Pulmonary lymph node (tissue), 1 donor: Measurements from ENCODE around the gene CUZD1.

- PRO-cap = no peak
Observed at GRCh38 chr10:122324466-122324840, 50.1 kb upstream of the PLEKHA1 start.

GRCh38 chr10:122412327-122413108 is 38.0 kb downstream of the PLEKHA1 start:
- PRO-cap = no peak

DNA sequence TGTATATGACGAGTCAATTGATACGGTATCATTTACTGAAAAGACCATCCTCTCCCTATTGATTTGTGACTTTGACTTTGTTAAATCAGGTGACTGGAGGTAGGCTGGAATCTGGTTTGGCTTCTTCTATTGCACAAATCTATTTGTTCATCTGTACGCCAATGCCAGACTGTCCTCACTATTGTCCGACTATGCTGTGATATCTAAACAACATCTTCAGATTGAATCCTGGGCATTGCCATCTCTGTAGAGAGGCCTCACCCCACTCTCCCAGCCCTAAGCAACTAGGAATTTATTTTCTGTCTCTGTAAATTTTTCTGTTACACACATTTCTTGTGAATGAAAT is 5.2 kb upstream of the ARMS2 start:
- PRO-cap = no peak

- PRO-cap = no peak
Observed at GRCh38 chr10:122588736-122589287, 28.3 kb downstream of the DMBT1 start.

GRCh38 chr10:122845701-122846018 is at the start of gene CUZD1:
TSS of gene CUZD1 (minus strand) at chr10:122845857.
- PRO-cap = no peak

GRCh38 chr10:123040401-123040812 is 31.6 kb downstream of the ACADSB start:
- PRO-cap = no peak

GRCh38 chr10:123864885-123865596 is 26.6 kb downstream of the CPXM2 start:
- PRO-cap = no peak

- PRO-cap = bidirectional peak, plus-strand start at chr10:124083936, minus-strand start at chr10:124083775
Observed at GRCh38 chr10:124083272-124084167, 9.9 kb downstream of the CHST15 start.

DNA sequence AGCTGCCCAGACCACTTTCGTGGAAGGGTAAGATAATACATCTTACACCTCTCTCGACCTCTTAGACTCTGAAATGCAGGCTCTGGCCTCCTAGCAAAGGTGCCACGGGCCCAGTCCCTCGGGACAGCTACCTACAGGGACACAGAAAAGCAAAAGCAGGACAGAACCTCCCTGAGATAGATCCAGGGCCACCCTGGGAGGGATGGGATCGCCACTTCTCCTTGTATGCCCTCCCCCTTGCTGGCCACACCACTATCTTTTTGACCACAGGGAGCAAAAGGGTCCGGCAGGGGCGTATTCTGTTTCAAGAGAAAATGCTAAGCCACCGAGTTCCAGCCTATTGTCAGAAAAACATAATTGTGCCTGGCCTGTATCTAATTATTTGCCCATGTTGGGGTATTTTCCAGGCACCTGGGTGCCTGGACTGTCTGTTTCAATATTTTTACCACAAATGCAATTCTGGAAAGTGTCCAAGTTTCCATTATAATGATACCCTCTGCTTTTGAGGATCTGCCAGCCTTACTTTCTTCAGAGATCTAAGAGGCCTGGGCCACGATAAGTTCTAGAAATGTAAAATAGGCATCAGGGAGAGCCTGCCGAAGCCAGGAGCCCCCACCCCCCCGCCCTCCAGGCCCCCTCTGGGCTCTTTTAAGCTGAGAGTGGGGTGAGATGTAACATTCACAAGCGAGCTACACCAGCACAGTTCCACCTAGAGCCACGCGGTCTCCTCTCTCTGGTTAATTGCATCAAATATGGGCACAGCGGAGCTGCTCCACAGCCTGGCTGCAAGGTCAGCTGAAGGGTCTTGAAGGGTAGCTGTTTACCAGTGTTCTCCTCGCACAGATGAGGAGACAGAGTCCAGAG is 6.1 kb downstream of the CHST15 start:
- PRO-cap = no peak

- PRO-cap = no peak
Observed at GRCh38 chr10:124151960-124152525, 58.6 kb upstream of the CHST15 start.

GRCh38 chr10:124181993-124182503 is 88.7 kb upstream of the CHST15 start:
- PRO-cap = no peak

GRCh38 chr10:124416614-124417315 is 2.0 kb downstream of the OAT start:
- PRO-cap = unidirectional peak, plus-strand start at chr10:124416966

GRCh38 chr10:124547651-124548155 is 86.1 kb downstream of the LHPP start:
- PRO-cap = no peak

DNA sequence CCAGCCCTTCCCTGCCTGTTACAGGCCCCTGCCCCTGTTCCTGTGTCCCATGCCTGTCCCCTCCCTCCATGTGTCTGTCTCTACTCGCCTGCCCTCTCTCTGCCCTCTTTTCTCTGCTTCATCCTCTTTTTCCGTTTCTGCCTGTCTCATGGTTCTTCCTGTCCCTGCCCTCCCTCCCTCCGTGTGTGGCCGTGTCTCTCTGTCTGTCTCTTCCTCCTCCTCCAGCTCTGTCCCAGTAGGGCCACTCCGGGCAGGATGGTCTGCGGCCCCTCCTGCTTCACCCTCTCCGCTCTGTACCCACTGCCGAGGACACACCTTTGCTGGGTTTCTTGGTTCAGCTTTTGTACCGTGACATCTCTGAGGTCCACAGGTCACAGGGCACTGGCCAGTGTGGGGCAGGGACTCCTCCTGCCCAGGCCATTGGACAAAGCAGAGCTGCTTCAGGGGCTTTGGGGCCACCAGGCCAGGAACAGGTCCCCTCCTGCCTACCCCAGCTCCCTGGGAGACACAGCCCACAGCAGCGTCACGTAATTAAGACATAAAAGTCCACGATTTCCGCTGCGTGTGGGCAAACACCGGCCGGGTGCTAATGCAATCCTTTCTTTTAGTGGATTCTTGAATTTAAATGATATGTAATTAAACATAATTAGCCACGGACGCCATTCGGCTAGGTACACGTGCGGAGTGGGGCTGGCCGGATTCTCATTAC is 137.2 kb downstream of the FAM53B start:
- PRO-cap = no peak

GRCh38 chr10:124685186-124685805 is 58.9 kb downstream of the FAM53B start:
- PRO-cap = no peak

DNA sequence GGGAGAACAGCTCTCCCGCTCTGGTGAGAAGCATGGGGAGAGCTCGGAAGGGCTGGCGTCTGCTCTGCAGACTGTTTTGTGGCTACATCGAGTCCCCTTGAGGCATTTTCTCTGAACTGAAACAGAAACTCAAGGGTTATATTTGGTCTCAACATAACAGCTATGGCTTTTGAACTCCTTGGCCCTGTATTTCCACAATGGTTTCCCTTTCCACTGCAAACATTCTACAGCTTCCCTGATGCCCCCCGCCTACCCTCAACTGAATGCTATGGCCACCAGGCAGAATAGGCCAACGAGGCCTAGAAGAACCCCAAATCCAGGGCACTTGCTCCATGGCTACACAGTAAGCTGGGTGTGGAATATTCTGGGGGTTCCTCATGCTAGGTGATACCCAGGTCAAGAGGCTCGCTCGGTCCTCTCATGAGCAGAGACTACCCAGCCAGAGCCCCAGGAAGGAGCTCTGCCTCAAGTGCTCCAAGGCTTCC is 47.5 kb downstream of the FAM53B start:
- PRO-cap = unidirectional peak, minus-strand start at position 80 of the sequence; unidirectional peak, minus-strand start at position 113 of the sequence

DNA sequence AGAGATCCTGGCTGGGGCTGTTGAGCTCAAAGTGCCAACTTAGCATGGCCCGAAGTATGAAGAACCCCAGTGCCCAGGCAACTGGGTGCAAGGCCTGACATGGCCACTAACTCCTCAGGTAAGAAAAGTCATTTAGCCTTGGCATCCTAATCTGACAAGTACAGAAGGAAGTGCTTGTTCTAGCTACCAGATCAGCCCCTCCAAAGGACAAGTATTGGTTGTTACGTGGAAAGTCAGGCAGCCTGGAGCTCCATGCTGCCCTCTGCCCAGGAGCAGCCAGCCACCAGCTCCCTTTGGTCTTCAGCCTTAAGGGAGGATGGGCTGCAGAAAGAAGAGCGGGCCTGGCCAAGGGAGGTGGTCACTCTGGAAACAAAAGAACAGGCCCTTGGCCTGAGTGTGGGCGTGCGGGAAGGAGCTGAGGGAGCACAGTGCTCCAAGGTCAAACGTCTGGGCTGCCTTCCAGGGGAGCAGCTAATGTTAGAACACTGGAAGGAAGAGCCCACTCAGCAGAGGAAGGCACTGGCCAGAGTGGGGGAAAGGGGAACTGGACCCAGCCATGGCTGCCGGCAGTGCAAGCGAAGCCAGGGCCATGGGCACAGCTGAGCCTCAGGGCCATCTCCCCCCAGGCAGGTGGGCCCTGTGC is 42.9 kb downstream of the FAM53B start:
- PRO-cap = bidirectional peak, plus-strand start at position 526 of the sequence, minus-strand start at position 449 of the sequence

DNA sequence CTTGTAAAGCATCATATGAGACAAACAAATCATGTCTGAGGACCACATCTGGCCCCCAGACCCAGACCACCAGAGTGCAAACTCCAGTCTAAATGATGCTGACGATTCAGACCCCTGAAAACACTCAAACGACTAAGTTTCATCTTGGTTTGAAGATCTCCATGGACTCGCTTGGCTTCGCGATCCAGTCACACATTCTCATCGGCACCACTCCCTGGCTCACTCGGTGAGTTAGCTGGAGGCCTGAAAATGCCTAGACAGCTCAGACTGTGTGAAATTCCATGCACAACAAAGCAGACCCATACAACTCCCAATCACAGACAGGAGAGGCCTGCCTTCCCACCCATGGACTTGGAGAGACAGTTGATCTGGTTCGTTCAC is 16.3 kb downstream of the FAM53B start:
- PRO-cap = no peak

DNA sequence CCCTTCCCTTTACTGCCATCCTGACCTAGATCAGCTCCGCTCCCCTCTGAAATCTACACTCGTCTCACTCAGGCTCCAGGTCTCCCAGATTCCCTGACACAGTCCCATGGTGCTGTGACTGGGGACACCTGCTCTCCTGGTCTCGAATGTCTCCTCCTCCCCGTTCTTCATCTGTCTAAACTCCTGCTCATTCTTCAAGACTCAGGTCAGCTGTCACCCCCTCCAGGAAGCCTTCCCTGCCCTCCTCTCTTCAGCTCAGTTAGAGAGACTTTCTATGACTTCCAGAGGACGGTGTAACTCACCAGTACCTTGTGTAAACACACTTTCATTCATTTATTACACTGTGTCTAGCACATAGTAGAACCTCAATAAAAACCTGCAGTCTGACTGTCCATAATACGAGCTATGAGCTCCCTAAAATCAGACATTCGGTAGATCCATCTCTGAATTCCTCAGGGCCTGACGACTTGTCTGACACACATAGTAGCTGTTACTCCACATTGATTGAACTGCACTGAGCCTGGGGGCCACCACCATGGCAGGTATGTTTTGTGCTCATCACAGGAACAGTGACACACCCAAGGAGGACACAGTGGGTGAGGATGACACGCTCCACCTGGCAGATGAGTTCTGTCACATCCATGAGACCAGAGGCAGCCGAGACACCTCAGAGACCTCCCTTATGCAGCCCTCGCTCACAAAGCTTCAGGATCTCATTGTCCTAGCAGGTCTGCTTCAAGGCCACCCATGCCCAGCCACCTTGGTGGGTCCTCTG is 10.2 kb downstream of the FAM53B start:
- PRO-cap = no peak

GRCh38 chr10:124892898-124893293 is 49.0 kb upstream of the ZRANB1 start:
- PRO-cap = no peak